ENCODE measurements around the genes MARCHF11, RETREG1 and MYO10.

- PRO-cap, 3 experiments, result no peak in any of the 3 experiments
These were observed 46.3 kb downstream of the OTULIN start for GRCh38 chr5:14710421-14711566.

DNA sequence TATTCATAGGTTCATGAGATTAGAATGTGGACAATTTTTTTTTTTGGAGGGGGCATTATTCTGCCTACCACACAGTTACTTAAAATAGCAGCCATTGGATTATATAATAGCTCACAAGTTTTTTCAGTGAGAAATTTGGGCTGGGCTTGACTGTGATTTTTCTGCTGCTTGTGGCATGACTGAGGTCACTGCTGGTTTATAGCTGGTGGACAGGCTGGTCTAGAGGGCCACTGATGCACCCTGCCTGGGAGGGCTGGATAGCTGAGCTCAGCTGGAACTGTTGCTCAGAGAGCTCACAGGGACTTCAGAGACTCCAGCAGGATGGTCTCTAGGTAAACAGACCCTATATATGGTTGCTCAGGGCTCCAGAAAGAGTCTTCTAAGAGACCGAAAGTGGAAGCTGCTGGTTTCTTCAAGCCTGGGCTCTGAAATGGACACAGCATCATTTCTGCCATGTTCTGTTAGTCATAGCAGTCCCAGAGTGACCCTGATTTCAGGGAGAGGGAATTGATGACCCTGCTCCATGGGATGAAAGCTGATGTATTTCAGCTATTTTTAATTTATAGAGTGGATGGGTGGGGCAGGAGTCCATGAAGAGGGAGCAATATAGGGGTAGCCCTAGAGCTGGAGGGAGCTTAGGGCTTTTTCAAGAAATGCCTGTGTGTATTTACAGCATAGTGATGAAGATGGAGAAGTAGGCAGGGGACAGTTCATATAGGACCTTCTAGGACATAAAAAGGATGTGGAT, 135.2 kb downstream of the FBXL7 start:
- PRO-cap, 3 experiments, result no peak in any of the 3 experiments

GRCh38 chr5:15636925-15637840, 137.2 kb downstream of the FBXL7 start:
- PRO-cap, 3 experiments, result no peak in any of the 3 experiments

DNA sequence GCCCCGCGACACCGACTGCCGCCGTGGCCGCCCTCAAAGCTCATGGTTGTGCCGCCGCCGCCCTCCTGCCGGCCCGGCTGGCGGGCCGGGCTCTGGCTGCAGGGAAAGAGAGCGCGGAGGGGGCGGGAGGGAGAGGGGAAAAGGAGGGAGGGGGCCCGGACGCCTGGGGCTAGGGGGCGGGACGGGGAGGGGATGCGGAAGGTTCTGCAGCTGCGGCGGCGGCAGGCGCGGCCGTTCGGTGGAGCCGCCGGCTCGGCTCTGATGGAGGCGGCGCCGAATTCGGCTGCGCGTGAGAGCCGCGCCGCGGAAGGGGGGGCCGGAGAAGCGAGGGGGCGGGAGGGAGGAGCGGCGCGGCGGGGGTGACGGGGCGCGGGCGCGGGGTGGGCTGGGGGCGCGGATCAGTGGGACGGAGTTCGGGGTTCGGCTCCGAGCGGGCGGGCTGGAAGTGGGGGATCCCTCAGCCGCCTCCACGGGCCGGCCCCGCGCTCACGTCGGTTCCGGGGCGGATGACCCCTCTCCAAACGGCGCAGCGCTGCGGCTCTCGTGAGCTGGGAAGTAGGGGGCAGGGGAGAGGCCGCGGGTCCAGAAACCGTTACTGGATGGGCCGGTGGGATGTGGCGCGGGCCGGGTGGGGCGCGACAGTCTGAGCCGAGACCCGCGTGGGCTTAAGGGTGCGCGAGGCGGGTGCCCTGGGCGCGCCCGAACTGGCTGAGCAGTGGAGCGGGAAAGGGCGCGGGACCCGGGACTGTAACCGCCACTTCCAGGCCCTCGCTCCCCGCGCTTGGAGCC, at the start of gene MARCHF11:
Gene MARCHF11, minus strand, starts transcription at position 260 of the 789 bp plus-strand sequence.
- PRO-cap, 3 experiments, result peak in 1 of 3 experiments; most common plus-strand start position 200 of the sequence (in 1); most common minus-strand start position 94 of the sequence (in 1)

DNA sequence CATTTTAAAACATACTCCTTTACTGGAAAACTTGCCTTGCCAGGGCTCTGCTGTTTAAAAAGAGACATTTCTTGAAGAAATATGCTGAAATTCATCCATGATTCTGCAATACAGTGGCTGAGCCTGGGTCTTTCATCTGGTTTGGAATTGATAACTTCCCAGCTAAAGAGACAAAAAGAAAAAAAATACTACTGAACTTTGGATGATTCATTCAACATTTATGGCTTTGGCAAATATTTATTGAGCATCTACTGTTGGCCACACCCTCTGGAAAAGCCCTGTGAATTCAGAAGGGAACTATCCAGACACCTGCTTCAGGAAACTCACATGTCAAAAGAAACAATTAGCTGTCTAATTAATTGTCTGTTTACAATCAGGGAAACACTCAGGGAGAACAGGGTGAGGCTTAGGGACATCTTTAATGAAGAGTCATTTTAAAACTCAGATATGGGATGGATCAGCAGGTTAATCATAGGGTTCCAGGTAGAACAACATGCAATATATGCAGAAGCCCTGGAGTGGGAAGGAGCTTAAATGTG, 17.8 kb upstream of the ZNF622 start:
- PRO-cap, 3 experiments, result no peak in any of the 3 experiments

DNA sequence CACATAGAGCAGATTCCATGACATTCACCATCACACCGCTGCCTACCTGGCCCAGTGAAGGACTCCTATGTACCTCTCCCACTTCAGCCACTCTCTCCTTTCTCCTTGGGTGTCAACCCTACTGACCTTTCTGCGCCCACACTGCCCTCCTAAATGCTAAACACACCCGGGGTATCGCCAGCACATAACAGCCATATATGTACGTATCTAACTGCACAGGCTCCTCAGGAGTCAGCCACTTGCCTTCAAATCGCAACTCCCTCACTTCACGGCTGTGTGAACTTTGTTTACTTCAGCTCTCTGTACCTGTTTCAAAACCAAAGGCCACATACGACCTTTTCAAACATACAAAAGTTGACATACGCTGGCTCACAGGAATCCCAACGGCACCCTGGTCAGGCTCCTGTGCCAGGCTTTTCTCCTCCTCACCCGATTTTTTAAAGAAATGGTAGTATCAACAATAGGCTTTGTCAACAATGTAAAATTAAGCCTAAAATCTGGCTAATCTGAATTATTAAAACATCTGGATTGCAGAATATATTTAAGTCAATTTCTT, 38.9 kb upstream of the ZNF622 start:
- PRO-cap, 3 experiments, result no peak in any of the 3 experiments

DNA sequence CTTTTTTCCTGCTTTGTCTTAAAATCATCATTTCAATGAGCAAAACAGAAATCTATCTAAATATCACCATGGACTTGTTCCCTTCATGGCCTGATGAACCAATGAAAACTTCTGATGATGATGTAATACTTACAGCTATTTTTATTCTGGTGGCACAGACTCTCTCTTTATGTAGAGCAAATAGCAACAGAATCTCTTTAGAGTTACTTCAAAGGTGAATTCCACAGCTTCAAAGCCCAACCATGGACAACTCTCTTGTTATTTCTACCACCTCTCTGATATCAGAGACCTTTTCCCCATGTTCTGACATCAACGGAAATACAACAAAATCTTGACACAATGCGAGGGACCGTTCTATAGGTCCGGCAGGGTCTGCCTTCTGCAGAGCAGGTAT, 70.1 kb downstream of the RETREG1 start:
- PRO-cap, 3 experiments, result no peak in any of the 3 experiments

DNA sequence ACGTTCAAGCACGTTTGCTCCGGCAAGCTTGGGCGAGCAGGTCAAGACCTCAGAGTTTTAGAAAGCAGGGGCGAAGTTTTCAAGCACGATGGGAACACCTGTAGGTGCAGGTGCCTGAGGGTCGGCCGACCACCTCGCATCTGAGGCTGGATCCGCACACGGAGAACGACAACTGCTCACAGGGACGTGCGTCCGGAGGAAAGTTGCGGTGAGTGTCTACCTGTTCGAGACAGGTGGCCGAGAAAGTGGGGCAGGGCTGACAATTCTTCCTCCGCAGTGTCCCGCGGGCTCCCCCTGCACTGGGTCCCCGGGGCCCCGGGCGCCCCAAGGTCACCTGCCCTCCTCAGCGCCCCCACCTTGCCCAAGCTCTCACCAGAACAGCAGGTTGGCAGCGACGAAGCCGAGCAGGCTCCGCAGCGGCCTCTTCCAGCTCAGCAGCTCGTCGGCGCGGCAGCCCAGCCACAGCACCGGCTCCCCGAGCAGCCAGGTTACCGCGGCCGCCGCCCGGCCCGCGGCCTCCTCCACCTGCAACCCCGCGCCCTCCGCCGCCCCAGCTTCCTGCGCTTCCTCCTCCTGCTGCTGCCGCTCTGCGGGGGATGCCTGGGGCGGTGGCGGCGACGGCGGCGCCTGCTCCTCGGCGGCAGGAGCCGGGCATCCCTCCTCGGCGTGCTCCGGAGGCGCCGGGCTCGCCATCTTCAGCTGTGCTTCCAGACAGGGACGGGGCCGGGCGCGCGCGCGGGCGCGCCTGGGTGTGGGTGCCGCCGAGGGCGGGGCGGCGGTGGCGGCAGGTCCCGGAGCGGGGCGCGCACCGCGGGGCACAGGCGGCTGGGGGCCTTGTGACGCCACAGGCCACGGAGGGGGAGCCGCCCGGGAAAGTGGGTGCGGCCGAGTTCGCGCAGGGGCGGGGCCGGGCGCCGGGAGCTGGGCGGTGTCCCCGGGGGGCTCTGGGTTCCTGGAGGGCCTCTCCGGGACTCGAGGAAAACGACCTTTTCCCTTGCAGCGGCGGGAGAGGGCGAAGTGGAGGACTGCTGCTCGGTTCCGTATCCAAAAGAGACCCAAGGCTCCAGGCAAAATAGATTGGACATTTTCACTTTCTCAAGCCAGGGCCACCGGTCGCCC, at the start of gene RETREG1:
Gene RETREG1, minus strand, starts transcription at position 719 of the 1,119 bp plus-strand sequence.
- PRO-cap, 3 experiments, result peak in 3 of 3 experiments; most common plus-strand start position 778 of the sequence (in 2); most common minus-strand start position 711 of the sequence (in 2)

GRCh38 chr5:16617461-16618571, 1.0 kb upstream of the RETREG1 start:
- PRO-cap, 3 experiments, result no peak in any of the 3 experiments

- PRO-cap, 3 experiments, result no peak in any of the 3 experiments
These were observed 123.4 kb upstream of the RETREG1 start for GRCh38 chr5:16740008-16740776.

DNA sequence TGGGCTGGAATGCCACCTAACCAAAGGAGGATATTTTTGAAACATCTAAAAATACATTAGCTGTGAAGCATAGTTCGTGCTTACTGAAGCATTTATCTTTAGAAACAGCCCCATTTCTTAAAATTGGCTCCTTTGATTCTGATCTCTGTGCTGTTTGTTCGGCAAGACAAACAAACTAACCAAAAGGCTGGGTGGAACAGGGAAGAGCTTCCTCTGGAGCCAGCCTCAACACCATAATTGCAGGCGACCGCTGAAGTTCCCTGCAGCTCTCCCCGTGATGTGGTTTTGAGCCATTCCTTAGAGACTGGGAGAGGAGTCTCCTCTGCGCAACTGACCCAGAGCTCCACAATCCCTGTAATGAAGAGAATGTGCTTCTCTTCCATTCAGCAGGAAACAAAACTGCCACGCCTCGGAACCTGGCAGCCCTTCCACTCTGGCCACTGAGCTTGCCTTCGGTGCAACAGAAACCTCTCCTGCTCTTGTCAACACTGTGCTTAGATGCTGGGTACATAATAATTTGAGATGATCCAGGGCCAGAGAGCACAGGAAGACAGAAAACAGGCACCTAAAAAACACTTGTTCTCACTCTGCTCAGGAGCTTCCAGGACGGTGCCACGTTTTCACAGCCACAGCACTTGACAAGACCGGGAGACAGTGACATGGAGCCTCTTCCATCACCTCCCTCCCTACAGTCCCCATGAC, 126.3 kb downstream of the MYO10 start:
- PRO-cap, 3 experiments, result peak in 3 of 3 experiments; most common plus-strand start position 234 of the sequence (in 2); most common minus-strand start position 359 of the sequence (in 3)

DNA sequence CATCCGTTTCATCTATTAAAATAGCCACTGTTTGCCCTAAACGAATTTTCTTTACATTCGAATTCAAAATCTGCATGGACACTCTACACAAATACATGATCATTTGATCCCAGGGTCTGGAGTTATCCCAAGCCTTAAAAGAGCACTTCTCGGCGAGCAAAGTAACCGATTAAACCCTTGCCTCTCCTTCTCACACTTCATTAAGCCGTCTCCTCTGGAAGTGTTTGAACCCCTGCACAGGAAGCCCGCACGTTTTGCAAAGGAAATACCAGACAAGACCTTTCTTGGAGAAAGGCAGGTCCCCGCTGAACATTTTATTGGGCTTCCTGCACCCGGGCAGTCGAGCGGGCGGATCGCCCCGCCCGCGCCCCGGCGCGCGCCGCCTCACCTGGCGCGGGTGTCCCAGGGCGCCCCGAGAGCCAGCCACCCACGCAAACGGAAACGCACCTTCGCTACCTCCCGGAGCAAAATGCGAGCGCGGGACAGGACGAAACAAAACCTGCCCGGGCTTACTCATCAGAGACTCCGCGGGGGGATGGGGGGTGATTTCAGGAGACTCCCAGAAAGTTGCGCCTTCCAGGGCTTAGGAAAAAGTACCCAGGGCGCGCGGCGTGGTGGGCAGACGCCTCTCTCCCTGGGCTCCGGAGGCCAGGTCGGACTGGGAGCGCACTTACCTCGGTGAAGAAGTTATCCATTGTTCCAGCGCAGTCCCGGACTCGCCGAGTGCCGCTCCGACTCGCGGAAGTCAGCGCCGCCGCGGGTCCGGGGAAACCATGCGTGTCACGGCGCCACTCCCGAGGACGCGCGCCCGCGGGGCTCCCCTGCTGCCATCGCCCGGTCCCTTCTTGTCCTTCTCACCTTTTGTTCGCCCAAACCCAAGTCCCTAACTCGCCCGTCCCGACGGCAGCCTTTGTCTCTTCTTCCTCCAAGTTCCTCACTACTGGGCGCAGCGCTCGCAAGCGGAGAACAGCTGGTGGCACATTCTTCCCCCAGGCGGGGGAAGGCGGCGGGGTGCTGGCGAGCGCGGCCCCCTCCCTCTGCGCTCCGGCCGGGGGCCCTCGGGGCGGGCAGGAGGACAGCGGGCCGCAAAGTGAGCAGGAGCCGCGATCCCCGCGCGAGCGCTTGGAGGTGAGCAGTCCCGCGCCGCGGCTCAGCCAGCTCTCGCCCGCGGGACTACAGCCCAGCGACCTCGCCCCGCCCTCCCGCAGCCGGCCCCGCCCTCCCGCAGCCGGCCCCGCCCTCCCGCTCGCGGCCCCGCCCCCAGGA, at the start of gene MYO10:
Gene MYO10, minus strand, starts transcription at position 1,175 of the 1,266 bp plus-strand sequence.
- PRO-cap, 3 experiments, result peak in 3 of 3 experiments; most common plus-strand start position 415 of the sequence (in 2); most common minus-strand start position 1,175 of the sequence (in 3)

DNA sequence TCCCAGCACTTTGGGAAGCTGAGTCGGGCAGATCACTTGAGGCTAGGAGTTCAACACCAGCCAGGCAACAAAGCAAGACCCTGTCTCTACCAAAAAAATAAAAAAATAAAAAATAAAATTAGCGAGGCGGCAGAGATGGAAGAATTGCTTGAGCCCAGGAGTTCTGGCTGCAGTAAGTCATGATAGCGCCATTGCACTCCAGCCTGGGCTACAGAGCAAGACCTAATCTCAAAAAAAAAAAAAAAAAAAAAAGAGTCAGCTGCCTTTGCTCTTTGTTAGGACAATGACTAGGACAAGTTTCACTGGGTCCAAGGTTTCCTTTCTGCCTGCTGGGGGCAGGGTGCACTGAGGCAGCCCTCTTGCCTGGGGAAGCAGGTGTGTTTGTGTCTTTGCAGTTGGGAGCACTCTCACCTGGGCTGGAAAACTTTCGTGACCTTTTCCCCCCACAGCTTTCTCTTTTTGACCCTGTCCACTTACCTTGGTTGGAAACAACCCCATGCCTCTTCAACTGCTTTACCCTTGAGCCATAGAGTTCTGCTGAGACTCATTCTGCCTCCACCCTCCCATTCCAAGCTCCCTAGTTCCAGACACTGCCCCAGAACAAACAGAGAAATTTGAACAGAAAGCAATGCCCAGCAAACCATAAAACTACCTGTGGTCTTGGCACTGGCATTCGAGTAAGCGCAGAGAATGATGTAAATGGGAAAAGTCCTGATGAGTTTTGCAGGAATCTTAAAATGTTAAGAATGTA, 16.9 kb upstream of the MYO10 start:
- PRO-cap, 3 experiments, result no peak in any of the 3 experiments

- PRO-cap, 3 experiments, result no peak in any of the 3 experiments
These were observed 64.9 kb downstream of the BASP1 start for GRCh38 chr5:17282278-17282693.

- PRO-cap, 3 experiments, result no peak in any of the 3 experiments
These were observed 93.9 kb downstream of the BASP1 start for GRCh38 chr5:17311309-17311655.

GRCh38 chr5:18242968-18243340, 587.3 kb upstream of the H3Y1 start:
- PRO-cap, 3 experiments, result no peak in any of the 3 experiments

- PRO-cap, 3 experiments, result no peak in any of the 3 experiments
These were observed 587.5 kb upstream of the CDH18 start for GRCh38 chr5:20575451-20575937.

DNA sequence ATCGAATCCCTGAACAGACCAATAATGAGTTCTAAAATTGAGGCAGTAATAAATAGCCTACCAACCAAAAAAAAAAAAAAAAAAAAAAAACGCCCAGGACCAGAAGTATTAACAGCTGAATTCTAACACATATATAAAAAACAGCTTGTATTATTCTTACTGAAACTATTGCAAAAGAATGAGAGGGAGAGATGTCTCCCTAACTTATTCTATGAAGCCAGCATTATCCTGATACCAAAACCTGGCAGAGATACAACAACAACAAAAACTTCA, 327.7 kb downstream of the PRDM9 start:
- PRO-cap, 3 experiments, result no peak in any of the 3 experiments

GRCh38 chr5:24510376-24510808, 134.4 kb downstream of the CDH10 start:
- PRO-cap, 3 experiments, result no peak in any of the 3 experiments

- PRO-cap, 3 experiments, result no peak in any of the 3 experiments
These were observed 800.8 kb upstream of the CDH10 start for GRCh38 chr5:25445305-25446349.

Measured in Metastatic Breast Carcinoma in the Ovary (tissue), 3 donors.